ENCODE data around the gene ZCCHC2.

DNA sequence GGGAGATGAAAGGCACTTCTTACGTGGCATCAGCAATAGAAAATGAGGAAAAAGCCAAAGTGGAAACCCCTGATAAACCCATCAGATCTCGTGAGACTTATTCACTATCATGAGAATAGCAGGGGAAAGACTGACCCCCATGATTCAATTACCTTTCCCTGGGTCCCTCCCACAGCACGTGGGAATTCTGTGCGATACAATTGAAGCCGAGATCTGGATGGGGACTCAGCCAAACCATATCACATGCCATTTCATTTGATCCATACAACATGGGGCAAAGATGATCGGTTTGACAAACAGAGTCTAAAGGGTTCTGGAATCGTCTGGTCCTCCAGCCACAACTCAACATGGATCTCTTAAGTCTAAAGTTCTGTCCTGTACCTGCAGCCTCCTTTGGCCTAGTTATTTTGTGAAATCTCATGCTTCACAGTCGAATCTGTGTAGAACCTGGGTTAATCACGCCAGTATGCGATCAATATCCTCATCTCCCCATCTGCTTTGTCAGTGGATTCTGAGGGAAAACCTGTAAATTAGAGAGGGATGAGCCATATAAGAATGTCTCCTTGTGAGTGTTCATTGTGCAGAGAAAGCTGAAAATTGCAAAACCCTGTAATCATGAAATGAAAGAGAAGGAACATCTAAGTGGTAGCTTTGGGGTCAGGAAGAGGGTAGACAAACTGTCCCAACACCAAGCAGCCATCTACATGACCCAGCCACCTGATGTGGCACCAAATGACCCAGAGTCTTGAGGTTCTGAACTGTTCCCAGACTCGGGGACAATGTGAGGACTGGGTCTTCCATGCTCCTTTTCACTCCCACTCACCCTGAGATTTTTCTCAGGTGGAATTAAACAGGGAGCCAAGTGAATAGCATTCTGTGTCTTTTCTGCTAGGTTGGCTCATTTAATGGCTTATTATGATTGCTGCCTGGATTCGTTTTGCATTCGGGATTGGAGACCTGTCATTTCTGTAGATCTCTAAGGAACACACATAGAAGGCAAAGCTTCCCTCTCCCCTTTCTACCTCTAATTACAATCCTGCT lies 175.7 kb downstream of the ALPK2 start:
- PRO-cap, 2 experiments: no peak in any of the 2 experiments

GRCh38 chr18:58454224-58455471 lies 174.2 kb downstream of the ALPK2 start:
- PRO-cap, 2 experiments: no peak in any of the 2 experiments

GRCh38 chr18:58863243-58864288 lies 1.1 kb upstream of the ZNF532 start:
- PRO-cap, 2 experiments: peak in 2 of 2 experiments; most common plus-strand start chr18:58863325 (in 1); most common minus-strand start chr18:58863584 (in 2)

- PRO-cap, 2 experiments: peak in 1 of 2 experiments; most common minus-strand start chr18:58887434 (in 1)
Observed at GRCh38 chr18:58887262-58888181, 22.8 kb downstream of the ZNF532 start.

- PRO-cap, 2 experiments: no peak in any of the 2 experiments
Observed at GRCh38 chr18:58974804-58975815, 110.4 kb downstream of the ZNF532 start.

DNA sequence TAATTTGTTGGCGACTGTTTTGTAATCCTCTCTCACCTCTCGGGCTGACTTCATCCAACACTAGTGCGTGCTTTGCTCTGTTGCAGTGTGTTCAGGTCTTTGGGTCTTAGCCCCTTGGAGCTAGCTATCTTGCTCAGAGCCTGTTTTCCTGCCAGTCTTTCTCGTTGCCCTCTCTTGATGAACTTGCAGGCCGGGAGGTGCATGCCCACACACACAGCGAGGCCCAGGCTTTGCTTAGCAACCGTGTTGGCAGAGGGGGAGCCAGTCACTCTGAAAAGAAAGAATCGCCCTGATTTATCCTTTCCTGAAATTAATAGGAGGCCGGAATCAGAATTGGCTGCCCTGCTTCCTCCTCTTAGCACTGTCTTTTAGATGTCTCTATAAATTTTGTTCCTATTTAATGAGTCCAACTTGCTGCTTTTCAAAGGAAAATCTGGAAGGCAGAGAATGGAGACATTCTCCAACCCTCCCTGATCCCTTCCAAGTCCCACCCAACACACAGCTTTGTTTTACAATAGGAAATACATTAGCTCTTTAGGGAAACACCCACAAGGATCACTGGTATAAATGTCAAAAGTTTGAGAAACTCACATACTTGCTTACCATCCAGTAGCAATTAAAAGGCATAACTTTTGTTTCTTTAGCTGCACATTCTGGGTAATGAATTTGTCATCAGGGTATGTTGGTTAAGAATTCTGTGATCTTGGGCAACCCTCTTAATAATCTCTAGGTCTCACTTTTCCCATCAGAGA lies 97.4 kb upstream of the SEC11C start:
- PRO-cap, 2 experiments: no peak in any of the 2 experiments

GRCh38 chr18:59269043-59269531 lies 4.2 kb downstream of the RAX start:
- PRO-cap, 2 experiments: no peak in any of the 2 experiments

- PRO-cap, 2 experiments: no peak in any of the 2 experiments
Observed at GRCh38 chr18:59333016-59333548, 14.6 kb upstream of the CPLX4 start.

DNA sequence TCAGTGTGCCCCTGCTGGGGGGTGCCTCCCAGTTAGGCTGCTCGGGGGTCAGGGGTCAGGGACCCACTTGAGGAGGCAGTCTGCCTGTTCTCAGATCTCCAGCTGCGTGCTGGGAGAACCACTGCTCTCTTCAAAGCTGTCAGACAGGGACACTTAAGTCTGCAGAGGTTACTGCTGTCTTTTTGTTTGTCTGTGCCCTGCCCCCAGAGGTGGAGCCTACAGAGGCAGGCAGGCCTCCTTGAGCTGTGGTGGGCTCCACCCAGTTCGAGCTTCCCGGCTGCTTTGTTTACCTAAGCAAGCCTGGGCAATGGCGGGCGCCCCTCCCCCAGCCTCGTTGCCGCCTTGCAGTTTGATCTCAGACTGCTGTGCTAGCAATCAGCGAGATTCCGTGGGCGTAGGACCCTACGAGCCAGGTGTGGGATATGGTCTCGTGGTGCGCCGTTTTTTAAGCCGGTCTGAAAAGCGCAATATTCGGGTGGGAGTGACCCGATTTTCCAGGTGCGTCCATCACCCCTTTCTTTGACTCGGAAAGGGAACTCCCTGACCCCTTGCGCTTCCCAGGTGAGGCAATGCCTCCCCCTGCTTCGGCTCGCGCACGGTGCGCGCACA lies 50.3 kb upstream of the LMAN1 start:
- PRO-cap, 2 experiments: no peak in any of the 2 experiments

DNA sequence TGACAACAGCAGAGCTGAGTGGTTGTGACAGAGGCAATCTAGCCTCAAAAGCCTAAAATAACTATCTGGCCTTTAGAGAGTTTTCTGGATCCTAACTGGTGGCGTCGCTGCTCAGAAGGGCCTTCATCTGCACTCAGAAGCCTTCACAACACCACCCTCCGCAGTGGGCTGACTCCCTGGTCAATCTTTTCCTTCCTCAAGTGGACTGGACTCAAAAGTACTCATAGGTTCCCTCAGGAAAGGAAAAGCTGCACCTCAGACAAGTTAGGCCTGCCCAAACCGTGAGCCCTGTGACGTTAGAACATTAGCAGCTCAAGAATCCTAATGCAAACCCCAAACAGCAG lies 146.9 kb downstream of the CCBE1 start:
- PRO-cap, 2 experiments: no peak in any of the 2 experiments

- PRO-cap, 2 experiments: peak in 2 of 2 experiments; most common minus-strand start chr18:61554598 (in 1)
Observed at GRCh38 chr18:61554358-61554858, 221.2 kb downstream of the CDH20 start.

DNA sequence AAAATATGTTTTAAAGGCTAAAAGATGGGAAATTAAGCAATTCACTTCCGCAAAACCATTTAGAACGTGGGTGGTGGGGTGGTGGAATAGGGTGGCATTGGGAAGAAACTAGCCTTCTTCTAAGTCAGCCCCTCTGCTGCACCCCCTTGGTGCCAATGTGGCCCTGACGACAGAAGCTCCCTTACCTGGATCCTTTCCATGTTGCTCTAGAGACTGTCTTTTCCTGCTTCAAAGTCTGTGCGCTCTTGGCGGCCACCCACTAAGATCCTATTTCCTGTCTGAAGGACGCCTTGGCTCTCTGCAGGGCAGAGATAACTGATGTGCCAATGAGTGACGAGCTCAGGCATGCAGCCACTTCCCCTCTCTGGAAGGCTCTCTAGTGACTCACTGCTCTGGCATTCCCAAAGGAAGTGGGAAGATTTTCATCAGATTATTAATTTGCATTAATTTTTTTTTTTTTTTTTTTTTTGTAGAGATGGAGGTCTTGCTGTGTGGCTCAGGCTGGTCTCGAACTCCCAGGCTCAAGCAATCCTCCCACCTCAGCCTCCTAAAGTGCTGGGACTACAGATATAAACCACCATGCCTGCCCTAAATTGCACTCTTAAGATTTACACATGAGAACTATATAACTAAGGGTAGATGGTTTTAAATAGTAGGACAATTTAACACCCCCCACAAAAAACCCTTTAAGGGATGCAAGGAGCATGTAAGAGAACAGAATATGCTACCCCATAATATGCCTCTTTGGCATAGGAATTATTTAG lies 273.6 kb downstream of the CDH20 start:
- PRO-cap, 2 experiments: no peak in any of the 2 experiments

DNA sequence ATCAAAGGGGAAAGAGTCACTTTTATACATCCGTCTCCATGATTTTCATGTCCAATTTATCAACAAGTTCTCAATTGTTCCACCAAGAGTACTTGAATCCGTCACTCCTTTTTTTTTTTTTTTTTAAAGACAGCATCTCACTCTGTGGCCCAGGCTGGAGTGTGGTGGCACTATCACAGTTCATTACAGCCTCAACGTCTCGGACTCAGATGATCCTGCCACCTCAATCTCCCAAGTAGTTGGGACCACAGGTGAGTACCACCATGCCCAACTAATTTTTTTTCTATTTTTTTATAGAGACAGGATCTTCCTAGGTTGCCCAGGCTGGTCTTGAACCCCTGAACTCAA lies 240.7 kb downstream of the RNF152 start:
- PRO-cap, 2 experiments: no peak in any of the 2 experiments

DNA sequence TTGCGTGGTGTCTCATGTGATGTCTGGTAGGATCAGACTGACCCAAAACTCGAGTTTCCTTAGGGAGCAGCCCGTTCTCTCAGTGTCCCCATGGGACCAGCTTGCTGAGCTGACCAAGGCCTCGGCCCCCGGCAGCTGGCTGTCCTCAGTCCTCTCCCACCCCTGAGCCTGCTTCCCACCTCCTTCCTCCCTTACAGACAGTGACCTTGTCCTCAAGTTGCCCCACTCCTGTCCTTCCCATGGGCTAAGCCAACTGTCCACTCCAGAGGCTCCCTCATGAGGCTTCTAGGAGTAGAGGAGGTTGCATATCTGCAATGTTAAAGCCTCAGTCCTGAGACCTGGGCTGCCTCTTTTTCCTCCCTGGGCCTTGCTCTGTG lies 149.7 kb downstream of the RNF152 start:
- PRO-cap, 2 experiments: no peak in any of the 2 experiments

GRCh38 chr18:62312843-62313692 lies 12.0 kb upstream of the TNFRSF11A start:
- PRO-cap, 2 experiments: no peak in any of the 2 experiments

GRCh38 chr18:62339215-62339649 lies 14.1 kb downstream of the TNFRSF11A start:
- PRO-cap, 2 experiments: no peak in any of the 2 experiments

DNA sequence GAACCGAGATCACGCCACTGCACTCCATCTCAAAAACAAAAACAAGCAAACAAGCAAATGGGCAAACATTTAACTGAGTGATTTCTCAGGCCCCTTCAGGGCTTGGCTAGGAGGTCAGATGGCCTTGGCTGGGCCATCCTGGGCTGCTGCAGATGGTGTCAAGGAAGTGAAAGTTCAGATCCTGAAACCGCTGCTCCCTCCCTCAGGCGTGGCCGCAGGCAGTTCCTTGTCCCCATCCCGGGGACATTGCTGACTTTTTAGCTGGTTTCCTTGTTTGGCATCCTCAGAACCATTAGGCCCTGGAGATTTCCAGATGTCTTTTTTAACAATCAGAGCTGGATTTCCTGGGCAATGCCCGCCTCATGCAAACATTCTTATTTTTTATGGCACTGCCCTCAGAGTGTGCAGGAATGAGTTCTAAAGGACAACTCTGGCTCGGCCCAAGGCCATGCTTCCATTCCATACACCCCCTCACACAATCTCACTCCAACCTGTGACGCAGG lies 86.2 kb upstream of the ZCCHC2 start:
- PRO-cap, 2 experiments: no peak in any of the 2 experiments

GRCh38 chr18:62437523-62438439 lies 85.0 kb upstream of the ZCCHC2 start:
- PRO-cap, 2 experiments: peak in 2 of 2 experiments; most common plus-strand start chr18:62438182 (in 2); most common minus-strand start chr18:62438068 (in 1)

- PRO-cap, 2 experiments: peak in 2 of 2 experiments; most common plus-strand start chr18:62522422 (in 2); most common minus-strand start chr18:62522361 (in 1)
Observed at GRCh38 chr18:62522082-62522898, 535 bp upstream of the ZCCHC2 start.

DNA sequence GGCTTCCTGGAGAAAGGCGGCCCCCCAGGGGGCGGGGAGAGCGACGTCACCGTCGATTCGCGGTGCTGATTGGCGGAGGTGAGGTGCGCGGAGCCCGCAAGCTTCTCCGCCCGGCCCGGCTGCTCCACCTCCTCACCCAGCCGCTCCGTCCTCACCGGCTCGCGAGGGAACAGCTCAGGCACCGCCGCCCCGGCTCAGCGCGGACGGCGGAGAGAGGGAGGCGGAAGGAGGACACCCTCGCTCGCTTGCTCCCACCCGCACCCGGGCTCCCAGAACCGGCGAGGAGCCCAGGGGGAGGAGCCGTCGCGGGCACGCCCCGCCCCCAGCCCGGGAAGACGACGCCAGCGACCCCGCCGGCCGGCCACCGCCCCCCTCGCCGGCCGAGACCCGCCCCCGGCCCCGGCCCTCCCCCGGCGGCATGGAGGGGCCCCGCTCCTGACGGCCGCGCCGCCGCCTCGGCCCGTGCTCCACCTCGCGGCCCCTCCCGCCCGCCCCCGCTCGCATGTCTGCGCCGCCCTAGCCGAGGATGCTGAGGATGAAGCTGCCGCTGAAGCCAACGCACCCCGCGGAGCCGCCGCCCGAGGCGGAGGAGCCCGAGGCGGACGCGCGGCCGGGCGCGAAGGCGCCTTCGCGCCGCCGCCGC lies at the start of gene ZCCHC2:
Gene ZCCHC2, plus strand, starts transcription at position 127 of the 643 bp plus-strand sequence.
- PRO-cap, 2 experiments: peak in 2 of 2 experiments; most common plus-strand start position 154 of the sequence (in 2); most common minus-strand start position 378 of the sequence (in 1)